ENCODE data around the genes NUMB and PNMA1.

- RRBS: no CpG with 5 or more reads among the region's 4 CpGs
Measured at GRCh38 chr14:71359809-71360283, 39.6 kb downstream of the SIPA1L1 start.

- RRBS: no CpG with 5 or more reads among the region's 1 CpG
Measured at GRCh38 chr14:71591819-71592311, 271.6 kb downstream of the SIPA1L1 start.

GRCh38 chr14:71848885-71849222 is 83.4 kb upstream of the RGS6 start:
- RRBS: no CpG with 5 or more reads among the region's 6 CpGs

GRCh38 chr14:71918786-71919314 is 13.4 kb upstream of the RGS6 start:
- RRBS: no CpG with 5 or more reads among the region's 4 CpGs

- RRBS: no CpG with 5 or more reads among the region's 15 CpGs
Measured at GRCh38 chr14:72450676-72451588, 443.0 kb downstream of the DPF3 start.

GRCh38 chr14:72554125-72554902 is 339.6 kb downstream of the DPF3 start:
- RRBS: 86% methylated on average over 1 of the region's 10 CpGs

GRCh38 chr14:72559670-72560097 is 334.2 kb downstream of the DPF3 start:
- RRBS: no CpG with 5 or more reads among the region's 4 CpGs

DNA sequence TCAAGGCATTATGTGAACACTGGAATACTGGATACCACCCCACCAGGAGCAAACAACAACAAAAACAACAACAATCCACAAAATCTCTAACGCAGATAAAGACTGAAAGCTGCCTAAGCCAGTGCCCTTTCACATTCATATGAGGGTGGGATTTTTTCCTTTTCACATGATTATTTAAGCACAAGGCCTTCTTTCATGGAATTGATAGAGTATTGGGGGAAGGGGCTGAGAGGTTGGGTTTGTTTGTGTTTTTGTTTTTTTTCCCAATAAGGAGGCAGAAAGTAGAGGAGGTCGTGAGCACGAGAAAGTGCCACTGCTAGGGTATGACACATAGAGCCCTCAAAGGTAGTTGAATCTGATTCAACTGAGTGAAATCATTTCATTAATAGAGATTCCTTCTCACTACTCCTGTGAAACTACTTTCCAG is 89.5 kb downstream of the DPF3 start:
- RRBS: no CpG with 5 or more reads among the region's 3 CpGs

- RRBS: no CpG with 5 or more reads among the region's 7 CpGs
Measured at GRCh38 chr14:72856868-72857422, 37.0 kb downstream of the DPF3 start.

DNA sequence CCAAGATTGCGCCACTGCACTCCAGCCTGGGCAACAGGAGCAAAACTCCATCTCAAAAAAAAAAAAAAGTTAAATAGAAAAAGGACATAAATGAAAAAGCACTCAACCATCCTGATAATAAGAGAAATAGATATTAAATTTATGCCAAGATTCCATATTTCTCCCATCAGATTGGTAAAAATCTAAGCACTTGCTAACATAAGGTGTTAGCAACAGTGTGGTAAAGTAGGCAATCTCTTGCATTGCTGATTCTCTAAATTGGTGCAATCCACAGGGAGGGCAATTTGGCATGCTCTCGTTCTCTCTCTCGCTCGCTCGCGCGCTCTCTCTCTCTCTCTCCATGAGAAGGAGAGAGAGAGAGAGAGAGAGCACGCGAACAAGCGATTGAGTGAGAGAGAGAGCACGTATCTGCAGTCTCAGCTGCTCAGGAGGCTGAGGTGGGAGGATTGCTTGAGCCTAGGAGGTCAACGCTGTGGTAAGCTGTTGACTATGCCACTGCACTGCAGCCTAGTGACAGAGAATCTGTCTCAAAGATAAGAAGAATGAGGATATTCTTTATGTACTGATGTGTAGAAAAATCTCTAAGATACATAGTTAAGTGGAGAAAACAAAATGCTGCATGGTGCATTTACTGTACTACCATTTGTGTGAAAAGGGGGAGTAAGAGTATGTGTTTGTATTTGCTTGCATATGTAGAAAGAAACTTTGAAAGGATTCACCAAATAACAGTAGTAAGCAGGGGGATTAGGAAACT is 26.0 kb downstream of the PSEN1 start:
- RRBS: no CpG with 5 or more reads among the region's 12 CpGs

DNA sequence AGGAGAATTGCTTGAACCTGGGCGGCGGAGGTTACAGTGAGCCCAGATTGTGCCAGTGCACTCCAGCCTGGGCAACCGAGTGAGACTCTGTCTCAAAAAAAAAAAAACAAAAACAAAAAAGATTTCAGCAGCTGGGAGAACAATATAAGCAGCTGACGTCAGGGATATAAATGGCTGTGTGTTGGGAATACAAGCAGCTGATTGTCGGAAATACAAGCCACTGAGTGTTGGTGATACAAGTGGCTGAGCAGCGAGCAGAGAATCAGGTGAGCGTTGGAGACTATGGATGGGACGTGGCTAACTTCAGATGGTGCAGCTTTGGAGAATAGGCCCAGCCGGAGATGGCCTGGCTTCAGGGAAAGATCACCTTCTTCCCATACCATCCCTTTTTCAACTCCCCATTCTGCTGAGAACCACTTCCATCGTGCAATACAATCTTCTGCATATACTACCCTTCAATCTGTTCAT is 32.0 kb downstream of the PSEN1 start:
- RRBS: no CpG with 5 or more reads among the region's 10 CpGs

DNA sequence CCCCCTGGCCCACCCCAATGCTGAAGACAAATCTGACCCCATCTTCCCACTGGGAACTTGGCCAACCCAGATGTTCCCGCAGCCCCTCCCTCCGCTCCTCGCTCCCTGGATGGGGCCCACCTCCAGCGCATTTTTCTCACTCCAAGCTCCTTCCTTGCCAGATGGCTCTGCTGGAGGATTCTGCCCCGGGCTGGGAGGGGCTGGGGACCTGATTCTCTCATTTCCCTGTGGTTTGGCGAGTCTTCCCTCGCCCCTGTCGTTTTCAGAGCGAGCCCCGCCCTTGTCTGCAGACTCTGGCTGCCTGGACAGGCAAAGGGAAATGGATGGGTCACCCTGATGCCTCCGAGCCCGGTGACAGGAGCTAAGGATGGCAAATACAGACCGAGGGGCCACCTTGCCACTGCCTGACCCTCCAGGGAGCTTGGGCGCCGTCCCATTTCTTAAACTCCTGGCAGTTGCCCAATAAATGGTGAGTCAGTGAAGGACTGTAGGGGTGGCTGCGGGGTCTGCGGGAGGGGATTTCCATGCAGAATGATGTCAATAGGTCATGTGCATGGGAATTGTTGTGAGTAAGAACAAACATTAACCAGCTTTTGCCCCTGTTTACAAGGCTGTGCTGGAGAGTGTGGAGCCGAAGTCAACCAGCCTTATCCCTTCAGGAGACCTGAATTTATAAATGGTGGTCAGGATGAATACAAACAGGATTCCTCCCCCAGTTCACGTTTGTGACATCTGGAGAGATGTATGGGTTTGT is 9.0 kb upstream of the PAPLN start:
- RRBS: no CpG with 5 or more reads among the region's 19 CpGs

- RRBS: 1% methylated on average over 19 of the region's 61 CpGs
Measured at GRCh38 chr14:73457847-73458651, at the start of gene NUMB. Gene NUMB (minus strand): TSS chr14:73458546.

DNA sequence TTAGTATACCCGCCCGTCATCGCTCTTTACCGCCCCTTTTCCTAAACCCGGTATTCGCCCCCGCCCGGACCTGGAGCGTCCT is 147 bp upstream of the NUMB start:
- RRBS: no CpG with 5 or more reads among the region's 9 CpGs

GRCh38 chr14:73465562-73466367 is 7.4 kb upstream of the NUMB start:
- RRBS: no CpG with 5 or more reads among the region's 6 CpGs

- RRBS: under 1% methylated on average over 27 of the region's 122 CpGs
Measured at GRCh38 chr14:73713734-73715004, at the start of gene PNMA1. Gene PNMA1 (minus strand): TSS chr14:73714384.

GRCh38 chr14:73717061-73717653 is 3.0 kb upstream of the PNMA1 start:
- RRBS: no CpG with 5 or more reads among the region's 6 CpGs

DNA sequence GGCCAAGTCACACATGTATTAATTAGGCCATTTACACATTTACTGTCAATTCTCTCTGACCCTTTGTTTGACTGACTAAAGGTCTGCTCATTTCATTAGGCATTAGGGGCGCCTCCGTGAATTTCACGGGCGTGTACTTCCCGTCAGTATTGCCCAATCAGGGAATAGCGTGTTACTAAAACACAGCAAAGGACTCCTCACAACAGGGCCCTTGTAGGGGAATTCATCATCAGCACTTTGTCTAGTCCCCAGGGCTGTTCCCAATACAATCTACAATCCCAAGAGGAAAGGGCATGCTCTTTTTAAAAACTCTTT is 10.1 kb upstream of the PNMA1 start:
- RRBS: no CpG with 5 or more reads among the region's 6 CpGs

GRCh38 chr14:73761323-73761897 is 1.3 kb upstream of the MIDEAS start:
- RRBS: no CpG with 5 or more reads among the region's 3 CpGs

DNA sequence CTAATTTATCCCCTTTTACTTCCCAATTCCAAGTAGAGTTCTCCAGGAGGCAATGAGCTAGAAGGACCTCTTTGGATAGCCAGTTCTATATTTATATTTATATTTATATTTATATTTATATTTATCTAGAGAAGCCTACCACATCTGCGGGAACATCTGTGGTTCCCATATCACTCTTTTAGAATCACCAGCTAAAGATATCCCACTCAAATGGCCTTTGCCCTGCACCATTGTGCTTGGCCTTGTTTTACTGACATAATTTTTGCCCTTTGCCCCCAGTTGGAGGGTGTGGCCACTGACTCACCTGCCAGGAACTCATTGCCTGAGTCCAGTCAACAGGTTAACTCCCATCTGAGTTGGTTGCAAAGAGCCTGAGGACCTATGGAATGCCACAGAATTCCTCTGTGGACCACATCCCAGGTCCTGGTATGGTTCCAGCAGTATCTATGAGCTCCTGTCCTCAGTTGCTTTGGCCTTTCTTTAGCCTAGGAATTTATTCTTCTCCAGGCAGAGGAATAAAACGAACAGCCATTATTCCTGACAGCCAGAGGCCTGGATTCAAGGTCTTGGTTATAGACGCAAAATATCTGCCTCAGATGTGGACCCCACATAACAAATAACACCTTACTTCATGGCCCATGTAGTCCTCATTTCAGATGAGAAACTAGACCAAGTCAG is 35.9 kb upstream of the MIDEAS start:
- RRBS: no CpG with 5 or more reads among the region's 3 CpGs

Measured in retinal pigment epithelial cell (primary cell).